Endothelial cell of umbilical vein (primary cell): ENCODE measurements around a stretch of chr18.

DNA sequence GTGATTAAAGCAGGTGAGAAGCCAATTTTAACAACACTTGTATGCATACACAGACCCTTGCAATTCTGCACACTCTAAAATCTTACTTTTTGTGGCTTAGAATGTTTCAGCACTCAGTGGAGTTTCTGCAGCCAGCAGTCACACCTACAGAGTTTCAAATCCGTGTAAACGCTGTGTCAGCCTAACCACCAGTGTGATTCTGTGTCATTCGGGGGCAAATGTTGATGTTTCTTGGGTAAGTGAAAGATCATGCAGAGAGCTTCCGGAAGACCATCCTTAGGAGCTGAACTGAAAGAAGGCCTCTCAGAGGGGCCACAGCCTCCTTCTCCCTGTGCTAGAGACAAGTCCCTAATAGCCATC lies 82.4 kb downstream of the SMAD7 start:
- PRO-cap: no peak
CAGE:
- cytosol, long polyA minus RNA: no peak
- cytosol, long polyA plus RNA: no peak
- long polyA plus RNA: no peak
- nucleus, long polyA minus RNA: no peak
- nucleus, long polyA plus RNA: no peak

DNA sequence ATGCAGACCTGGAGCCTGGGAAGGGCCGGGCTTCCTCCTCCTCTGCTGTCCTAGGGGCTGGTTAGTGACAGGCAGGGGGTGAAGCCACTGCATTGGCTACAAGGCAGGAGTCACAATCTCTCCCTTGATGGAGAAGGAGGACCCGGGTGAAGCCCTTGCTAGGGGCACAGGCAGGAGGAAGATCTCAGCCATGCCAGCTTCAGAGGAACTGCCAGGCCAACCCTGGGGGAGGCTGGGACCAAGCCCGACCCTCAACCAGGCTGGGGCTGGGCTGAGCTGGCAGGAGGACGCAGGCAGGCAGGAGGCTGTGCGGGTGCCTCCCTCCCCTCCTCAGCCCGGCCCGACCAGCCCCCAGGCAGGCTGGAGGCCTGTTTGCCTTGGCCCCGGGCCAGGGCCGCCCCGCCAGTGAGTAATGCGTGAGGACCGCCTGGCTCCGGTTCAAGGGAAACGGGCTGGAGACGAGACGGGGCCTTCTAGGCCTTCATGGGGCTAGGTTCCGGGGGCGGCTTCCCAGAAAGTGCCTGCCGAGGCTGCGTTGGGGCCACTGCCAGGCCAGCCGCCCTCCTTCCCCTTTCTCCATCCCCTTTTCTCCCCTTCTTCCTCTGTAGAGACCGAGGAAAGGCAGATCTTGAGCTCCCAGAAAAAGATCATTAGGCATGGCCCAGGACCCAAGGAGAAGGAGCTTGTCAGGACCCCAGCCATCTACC lies 48.8 kb downstream of the SMAD7 start:
- PRO-cap: bidirectional peak, plus-strand start at position 441 of the sequence, minus-strand start at position 210 of the sequence
CAGE:
- cytosol, long polyA minus RNA: no peak
- cytosol, long polyA plus RNA: no peak
- long polyA plus RNA: no peak
- nucleus, long polyA minus RNA: no peak
- nucleus, long polyA plus RNA: no peak

DNA sequence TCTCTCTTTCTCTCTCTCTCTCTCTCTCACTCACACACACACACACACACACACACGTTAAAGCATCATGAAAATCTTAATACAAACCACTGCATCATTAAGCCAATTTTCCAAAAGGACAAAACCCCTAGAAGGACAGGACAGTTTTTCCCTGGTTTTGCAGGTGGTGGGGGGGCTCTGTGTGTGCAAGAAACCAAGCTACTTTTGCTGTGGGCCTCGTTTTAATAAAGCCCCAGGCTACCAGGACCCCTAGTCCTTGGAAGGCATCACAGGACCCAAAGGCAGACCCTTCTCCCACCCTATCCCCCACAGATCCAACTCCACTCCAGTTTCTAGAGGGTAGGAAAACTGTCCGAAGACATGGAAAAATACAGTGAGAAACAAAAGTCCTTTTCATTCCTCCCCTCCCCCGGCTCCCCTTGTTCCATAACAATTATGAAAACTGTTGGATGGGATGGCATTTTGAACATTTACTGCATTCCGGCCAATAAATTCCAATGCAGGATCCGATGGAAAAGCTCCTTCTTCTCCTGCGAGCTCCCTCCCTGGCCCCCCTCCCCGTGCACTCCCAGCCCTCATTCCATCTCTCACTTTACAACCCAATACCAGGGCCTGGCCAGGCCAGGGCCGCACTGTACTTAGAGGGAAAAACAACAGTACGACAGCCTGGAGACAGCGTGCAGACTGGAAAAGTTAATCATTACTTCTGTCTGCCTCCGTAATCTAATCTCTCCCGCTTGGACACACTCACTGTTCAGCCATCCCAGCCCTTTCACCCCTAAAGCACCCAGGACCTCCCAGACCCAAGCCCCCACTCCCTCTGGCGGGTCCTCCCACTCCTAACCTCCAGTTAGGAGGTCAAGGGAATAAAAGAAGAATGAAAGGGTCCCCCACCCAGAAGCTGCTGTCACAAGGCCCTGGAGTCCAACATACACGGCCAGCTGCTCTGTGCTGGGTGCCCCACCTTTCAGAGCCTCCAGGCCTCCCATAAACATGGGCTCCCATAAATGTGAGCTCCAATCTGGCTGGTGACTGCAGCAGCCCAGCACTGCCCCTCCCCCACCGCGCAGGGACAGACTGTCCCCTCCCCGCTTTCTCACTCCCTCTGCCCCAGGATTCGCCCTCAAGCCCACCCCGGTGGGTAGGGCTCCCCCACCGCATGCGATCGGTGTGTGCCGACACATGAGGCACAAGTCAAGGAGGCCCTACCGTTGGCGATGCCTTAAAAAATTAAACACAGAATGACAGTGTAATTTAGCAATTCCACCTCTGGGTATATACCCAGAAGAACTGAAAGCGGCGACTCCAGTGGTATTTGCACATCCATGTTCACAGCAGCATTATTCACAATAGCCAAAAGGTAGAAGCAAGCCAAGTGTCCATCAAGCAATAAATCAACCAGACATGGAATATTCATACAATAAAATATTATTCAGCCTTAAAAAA lies 20.7 kb downstream of the SMAD7 start:
- PRO-cap: no peak
CAGE:
- cytosol, long polyA minus RNA: no peak
- cytosol, long polyA plus RNA: no peak
- long polyA plus RNA: no peak
- nucleus, long polyA minus RNA: no peak
- nucleus, long polyA plus RNA: no peak

DNA sequence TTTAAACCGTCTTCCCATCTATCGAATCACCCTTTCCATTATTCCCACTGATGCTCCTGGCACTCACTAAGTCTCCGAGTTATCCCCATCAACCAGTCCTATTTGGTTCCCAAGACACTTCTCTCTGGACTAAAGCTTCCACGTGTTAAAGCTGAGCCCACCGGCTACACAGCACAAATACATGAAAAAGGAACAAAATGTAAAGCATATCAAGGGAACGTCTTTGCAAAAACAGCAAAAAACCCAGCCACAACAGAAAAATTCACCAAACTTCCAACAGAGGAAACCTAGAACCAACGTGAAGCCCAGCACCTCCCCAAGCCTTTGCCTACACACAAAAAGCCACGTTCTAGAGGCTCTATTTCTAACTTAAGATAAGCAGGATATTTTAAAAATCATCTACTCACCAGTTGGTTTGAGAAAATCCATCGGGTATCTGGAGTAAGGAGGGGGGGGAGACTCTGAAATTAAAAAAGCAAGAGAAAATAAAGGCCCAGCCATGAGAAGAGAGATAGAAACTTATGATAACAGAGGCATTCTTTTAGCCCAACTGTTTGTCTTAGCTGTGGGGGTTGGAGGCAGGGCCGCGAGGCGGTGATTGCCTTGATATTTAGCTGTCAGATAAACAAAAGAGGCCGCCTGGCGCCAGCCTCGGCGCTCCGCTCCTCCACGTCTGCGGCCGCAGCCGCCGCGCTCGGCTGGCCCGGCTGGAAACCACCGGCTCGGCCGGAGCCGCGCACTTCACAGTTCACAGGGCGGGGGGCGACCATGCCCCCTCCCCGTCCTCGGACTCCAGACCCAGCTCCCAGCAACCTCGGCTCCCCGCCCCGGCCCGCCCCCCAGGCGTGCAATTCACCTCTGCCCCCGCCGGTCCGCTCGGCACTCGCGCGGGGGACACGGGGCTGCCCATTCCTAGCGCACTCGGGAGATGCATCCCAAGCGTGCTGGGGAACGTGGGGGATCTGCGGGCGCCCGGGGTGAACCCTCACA lies 2.5 kb downstream of the SMAD7 start:
- PRO-cap: no peak
CAGE:
- cytosol, long polyA minus RNA: no peak
- cytosol, long polyA plus RNA: no peak
- long polyA plus RNA: no peak
- nucleus, long polyA minus RNA: no peak
- nucleus, long polyA plus RNA: no peak

DNA sequence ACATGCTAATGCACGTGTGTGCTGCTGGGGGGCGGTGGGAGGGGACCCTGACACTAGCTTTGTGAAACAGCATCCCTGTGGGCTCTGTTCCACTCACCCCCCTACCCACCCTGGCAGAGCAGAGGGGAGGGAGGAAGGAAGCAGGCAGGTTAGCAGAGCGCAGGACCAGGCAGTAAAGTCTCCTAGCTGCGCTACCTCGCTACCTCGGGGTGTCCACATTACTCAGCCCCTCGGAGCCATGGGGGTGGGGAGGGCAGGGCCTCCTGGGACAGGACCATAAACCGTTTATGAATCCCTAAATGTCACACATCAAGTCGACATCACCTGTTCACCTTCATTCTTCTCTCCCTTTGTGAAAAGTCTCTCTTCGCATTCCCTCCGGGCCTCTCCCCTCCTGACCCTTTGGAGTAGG lies 23.5 kb upstream of the SMAD7 start:
- PRO-cap: no peak
CAGE:
- cytosol, long polyA minus RNA: no peak
- cytosol, long polyA plus RNA: no peak
- long polyA plus RNA: no peak
- nucleus, long polyA minus RNA: no peak
- nucleus, long polyA plus RNA: no peak

DNA sequence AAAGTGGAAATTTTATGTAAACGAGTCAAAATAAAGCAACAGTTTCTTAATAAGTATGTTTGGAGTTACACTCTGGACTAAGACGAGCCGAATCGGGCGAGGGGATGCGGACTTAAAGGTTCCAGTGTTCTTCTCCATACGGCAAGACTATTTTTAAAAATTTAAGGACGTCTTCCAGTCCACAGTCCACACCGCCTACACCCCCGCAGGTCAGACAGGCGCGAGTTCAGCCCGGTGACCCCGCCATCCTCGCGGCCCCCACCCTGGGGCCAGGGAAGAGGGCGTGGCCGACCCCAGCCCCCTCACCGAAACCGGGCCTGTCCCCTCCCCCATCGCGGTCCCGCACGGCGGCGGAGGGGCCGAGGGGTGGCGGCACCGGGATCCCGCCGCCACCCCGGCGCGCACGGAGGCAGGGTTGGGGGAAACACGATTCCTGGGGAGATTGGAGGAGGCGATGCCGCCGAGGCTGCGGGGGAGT lies 24.4 kb upstream of the SMAD7 start:
- PRO-cap: no peak
CAGE:
- cytosol, long polyA minus RNA: no peak
- cytosol, long polyA plus RNA: no peak
- long polyA plus RNA: no peak
- nucleus, long polyA minus RNA: no peak
- nucleus, long polyA plus RNA: no peak

DNA sequence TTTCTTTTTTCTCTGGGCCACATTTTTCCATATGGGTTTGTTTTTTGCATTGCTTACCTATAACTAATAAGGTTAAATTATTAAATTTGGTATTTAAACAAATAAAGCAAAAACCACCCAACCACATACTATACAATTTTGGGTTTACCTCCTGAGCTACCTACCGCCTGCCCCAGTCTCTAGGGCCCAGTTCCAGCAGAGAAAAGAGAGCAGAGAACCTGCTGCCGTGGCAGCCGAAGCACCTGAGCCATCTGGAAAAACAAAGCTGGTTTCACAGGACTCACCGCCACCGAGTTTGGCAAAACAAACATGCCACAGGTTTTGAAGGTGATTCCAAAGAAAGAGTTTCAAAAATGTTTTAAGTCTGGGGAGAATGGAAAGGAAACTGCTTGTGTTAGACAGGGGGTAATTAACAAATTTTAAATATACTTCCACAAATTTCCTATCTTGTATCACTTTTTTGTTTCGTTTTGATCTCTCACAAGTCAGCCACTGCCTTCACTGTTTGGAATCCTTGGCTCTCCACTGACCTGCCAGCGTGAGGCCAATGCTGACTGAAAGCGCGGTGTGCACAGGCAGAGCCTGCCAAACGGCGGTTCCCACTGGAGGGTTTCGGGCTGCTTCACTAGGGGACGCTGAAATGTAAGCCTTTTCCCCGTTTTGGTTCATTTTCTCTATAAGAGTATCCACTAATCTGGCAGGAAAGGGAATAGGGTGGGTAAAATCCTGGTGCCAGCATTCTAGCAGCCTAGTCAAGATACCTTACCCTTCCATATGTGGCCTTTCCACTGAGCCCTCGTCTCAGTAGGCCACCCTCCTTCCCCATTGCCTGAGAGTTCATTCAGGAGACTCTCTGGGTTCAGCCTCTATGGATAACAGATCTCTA lies 91.7 kb downstream of the DYM start:
- PRO-cap: no peak
CAGE:
- cytosol, long polyA minus RNA: no peak
- cytosol, long polyA plus RNA: no peak
- long polyA plus RNA: no peak
- nucleus, long polyA minus RNA: no peak
- nucleus, long polyA plus RNA: no peak

DNA sequence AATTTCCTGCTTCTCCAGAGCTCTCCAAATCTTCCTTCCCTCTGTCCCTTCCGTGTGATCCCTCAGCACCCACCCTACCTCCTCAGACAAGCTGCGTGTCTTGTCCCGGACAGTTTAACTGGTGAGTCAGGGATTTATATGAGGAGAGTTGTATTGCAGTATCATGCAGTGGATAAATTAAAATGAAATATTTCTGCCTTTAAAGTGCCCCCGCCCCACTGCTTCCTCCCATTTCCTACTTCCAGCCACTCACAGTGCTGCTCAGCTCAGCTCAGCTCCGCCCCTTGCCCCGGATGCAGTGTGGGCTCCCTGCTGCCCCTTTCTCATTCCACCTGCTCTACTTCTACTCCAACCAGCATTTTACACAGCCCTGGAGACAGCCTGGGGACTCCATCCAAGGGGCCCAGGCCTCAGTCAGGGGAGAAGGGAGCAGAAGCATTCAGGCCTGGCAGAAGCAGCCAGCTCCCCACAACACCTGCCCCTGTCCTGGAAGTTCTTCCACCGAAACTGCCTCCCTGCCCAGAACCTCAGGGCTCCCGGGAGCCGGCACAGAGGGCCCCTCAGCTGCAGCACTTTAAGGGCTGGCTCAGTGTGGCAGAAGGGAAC lies 102.1 kb downstream of the LIPG start:
- PRO-cap: no peak
CAGE:
- cytosol, long polyA minus RNA: no peak
- cytosol, long polyA plus RNA: no peak
- long polyA plus RNA: no peak
- nucleus, long polyA minus RNA: no peak
- nucleus, long polyA plus RNA: no peak

GRCh38 chr18:49730750-49731364 lies 82.5 kb downstream of the ACAA2 start:
- PRO-cap: no peak
CAGE:
- cytosol, long polyA minus RNA: no peak
- cytosol, long polyA plus RNA: no peak
- long polyA plus RNA: no peak
- nucleus, long polyA minus RNA: no peak
- nucleus, long polyA plus RNA: no peak

DNA sequence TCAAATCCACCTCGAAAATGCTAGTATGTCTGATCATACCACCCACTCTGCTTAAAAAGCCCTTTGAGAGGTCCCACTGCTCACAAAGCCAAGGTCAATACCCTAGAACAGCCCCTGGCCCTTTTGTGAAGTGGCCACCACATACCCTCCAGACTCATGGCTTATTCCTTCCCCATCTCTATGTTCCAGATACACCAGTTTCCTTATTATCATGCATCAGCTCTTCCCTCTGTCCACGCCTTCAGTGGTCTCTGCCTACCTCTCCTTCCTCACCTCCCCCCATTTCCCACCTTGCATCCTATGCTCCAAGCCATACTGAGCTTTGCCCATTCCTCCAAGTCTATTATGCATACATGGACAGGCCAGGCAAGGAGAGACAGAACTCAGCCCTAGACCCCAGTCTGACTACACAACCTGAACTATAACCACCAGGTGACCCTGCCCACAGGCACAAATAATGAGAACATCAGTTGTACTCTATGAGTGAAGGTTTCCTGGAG lies 172.7 kb upstream of the ACAA2 start:
- PRO-cap: no peak
CAGE:
- cytosol, long polyA minus RNA: no peak
- cytosol, long polyA plus RNA: no peak
- long polyA plus RNA: no peak
- nucleus, long polyA minus RNA: no peak
- nucleus, long polyA plus RNA: no peak

DNA sequence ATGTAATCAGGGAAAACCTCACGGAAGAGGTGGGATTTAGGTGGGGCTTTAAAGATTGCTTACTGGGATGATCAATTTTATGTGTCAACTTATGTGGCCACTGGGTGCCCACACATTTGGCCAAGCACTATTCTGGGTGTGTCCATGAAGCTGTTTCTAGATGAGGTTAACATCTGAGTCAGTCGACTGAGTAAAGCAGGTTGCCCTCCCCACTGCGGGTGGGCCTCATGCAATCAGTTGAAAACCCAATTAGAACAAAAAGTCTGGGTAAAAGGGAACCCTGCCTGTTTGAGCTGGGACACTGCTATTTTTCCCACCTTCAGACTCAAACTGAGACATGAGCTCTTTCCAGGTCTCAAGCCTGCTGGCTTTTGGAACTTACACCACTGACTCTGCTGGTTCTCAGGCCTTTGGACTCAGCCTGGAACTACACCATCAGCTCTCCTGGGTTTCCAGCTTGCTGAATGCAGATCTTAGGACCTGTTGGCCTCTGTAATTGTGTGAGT lies 67.3 kb downstream of the MYO5B start:
- PRO-cap: no peak
CAGE:
- cytosol, long polyA minus RNA: no peak
- cytosol, long polyA plus RNA: no peak
- long polyA plus RNA: no peak
- nucleus, long polyA minus RNA: no peak
- nucleus, long polyA plus RNA: no peak

DNA sequence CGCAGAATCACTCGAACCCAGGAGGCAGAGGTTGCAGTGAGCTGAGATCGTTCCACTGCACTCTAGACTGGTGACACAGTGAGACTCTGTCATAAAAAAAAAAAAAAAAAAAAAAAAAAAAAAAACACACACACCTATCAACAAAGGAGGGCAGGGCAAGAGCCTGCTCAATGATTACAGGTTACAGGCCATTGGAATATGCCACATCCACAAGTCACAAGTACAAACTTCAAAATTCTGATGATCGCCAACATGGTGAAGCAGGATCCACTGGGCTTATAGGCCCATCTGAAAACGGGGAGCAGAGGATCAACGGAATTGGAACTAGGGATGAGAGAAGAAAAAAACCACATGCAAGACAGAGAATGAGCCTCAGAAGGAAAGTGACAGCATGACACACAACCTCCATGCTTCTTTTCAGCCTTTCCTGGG lies 6.2 kb downstream of the MYO5B start:
- PRO-cap: no peak
CAGE:
- cytosol, long polyA minus RNA: no peak
- cytosol, long polyA plus RNA: no peak
- long polyA plus RNA: no peak
- nucleus, long polyA minus RNA: no peak
- nucleus, long polyA plus RNA: no peak

DNA sequence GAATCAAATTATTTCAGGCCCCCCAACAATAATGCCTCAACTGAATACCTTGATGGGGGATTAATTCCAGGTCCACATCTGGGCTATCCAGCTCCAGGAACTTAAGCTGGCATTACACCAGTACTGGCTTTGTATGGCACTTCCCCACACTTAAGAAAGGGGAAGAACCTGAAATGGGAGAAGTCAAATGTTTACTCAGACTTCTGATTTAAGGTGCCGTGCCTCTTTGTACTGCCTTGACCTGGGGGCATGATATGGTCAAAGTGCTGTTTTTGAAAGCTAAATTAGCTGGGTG lies 24.2 kb upstream of the ME2 start:
- PRO-cap: no peak
CAGE:
- cytosol, long polyA minus RNA: no peak
- cytosol, long polyA plus RNA: no peak
- long polyA plus RNA: no peak
- nucleus, long polyA minus RNA: no peak
- nucleus, long polyA plus RNA: no peak

- PRO-cap: no peak
CAGE:
- cytosol, long polyA minus RNA: no peak
- cytosol, long polyA plus RNA: no peak
- long polyA plus RNA: no peak
- nucleus, long polyA minus RNA: no peak
- nucleus, long polyA plus RNA: no peak
These were observed 18.8 kb downstream of the ELAC1 start for GRCh38 chr18:50986641-50986998.

- PRO-cap: no peak
CAGE:
- cytosol, long polyA minus RNA: no peak
- cytosol, long polyA plus RNA: no peak
- long polyA plus RNA: no peak
- nucleus, long polyA minus RNA: no peak
- nucleus, long polyA plus RNA: start-site peak on the plus strand at chr18:51084505-51084521, 29 and 34 reads in 2 replicates
These were observed 54.4 kb downstream of the SMAD4 start for GRCh38 chr18:51084404-51084812.

GRCh38 chr18:51193585-51194139 lies 3.8 kb downstream of the MEX3C start:
- PRO-cap: no peak
CAGE:
- cytosol, long polyA minus RNA: no peak
- cytosol, long polyA plus RNA: no peak
- long polyA plus RNA: no peak
- nucleus, long polyA minus RNA: no peak
- nucleus, long polyA plus RNA: no peak

DNA sequence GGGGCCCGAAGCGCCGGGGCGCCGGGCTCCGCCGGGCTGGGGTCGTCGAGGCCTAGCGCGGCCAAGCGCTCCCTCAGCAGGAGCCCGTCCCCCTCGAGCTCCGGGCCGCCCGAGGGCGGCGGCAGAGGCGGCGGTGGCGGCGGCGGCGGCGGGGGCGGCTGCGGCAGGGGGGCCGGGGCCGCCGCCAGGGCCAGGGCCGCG lies 478 bp downstream of the MEX3C start:
- PRO-cap: bidirectional peak, plus-strand start at position 103 of the sequence, minus-strand start outside the sequence
CAGE:
- cytosol, long polyA minus RNA: no peak
- cytosol, long polyA plus RNA: no peak
- long polyA plus RNA: no peak
- nucleus, long polyA minus RNA: no peak
- nucleus, long polyA plus RNA: no peak

DNA sequence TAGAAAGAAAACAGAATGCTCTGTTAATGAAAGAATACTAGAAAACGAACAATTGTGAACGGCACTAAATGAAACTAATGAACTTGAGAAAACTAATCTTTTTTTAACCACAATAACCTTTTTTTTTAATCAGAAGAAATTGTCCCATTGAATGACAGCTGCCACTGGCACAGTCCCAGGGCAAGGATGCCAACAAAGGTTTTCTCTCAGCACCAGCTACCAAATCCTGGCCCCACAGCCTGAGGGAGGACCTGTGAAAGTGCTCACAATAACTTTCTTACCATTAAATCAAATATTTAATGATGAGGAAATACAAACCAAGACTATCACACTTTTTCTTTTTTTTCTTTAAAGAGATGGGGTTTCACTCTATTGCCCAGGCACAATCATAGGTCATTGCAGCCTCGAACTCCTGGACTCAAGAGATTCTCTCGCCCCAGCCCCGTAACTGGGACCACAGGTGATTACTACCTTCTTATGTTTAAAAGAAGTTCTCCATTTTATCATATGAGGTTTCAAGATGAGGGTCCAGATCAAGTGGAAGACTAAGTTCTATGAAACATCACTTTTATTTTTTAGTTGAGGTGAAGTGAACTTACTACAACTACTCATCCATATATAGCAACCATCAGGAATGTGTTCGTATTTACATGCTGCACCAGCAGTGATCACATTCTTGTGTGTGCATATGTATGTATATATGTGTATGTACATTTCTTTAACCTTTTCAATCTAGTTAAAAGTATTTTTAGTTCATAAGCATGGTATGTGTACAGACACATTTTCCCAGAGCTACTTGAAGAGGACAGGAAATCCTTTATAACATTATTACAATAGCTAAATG lies 2.1 kb downstream of the MBD2 start:
- PRO-cap: no peak
CAGE:
- cytosol, long polyA minus RNA: no peak
- cytosol, long polyA plus RNA: no peak
- long polyA plus RNA: no peak
- nucleus, long polyA minus RNA: no peak
- nucleus, long polyA plus RNA: no peak

DNA sequence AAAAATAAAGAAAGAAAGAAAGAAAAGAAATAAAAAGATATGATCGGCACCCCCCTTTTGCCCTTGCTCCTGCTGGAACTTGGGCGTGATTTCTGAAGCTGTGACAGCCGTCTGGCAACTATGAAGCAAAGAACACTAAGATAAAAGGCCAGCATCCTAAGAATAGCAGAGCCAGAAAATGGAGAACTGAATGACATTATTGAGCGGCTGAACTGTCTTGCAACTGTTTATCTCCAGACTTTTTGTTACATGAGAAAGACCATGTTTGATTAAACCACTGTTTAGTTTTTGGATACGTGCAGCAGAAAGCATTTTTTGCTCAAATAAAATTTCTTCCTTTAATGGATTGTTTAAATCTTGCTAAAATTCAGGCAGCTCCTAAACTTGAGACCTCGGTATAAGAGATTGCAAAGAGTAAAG lies 8.1 kb upstream of the MBD2 start:
- PRO-cap: no peak
CAGE:
- cytosol, long polyA minus RNA: no peak
- cytosol, long polyA plus RNA: no peak
- long polyA plus RNA: no peak
- nucleus, long polyA minus RNA: no peak
- nucleus, long polyA plus RNA: no peak

DNA sequence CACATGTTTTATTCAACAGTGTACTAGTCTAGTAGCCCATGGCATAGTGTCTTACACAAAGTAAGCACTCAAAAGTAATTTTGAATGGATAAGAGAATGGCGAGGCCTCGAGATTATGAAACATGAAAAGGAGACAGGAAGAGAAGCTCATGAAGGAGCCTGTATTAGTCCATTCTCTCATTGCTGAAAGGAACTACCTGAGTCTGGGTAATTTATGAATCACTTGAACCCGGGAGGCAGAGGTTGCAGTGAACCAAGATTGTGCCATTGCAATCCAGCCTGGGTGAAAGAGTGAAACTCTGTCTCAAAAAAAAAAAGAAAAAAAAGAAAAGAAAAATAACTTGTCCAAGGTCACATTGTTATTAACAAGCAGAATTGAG lies 83.6 kb downstream of the DYNAP start:
- PRO-cap: no peak
CAGE:
- cytosol, long polyA minus RNA: no peak
- cytosol, long polyA plus RNA: no peak
- long polyA plus RNA: no peak
- nucleus, long polyA minus RNA: no peak
- nucleus, long polyA plus RNA: no peak